Melanocyte of skin (primary cell): ENCODE measurements around a stretch of chr9.

- CAGE, long polyA plus RNA, 2 experiments, result no peak in any of the 2 experiments
Measured at GRCh38 chr9:9528083-9528436, 1084.7 kb downstream of the PTPRD start.

- CAGE, long polyA plus RNA, 2 experiments, result no peak in any of the 2 experiments
Measured at GRCh38 chr9:12622295-12622781, 70.8 kb upstream of the TYRP1 start.

- CAGE, long polyA plus RNA, 2 experiments, result no peak in any of the 2 experiments
Measured at GRCh38 chr9:12775640-12776052, 826 bp downstream of the LURAP1L start.

GRCh38 chr9:12790274-12791353 is 15.8 kb downstream of the LURAP1L start:
- CAGE, long polyA plus RNA, 2 experiments, result no peak in any of the 2 experiments

DNA sequence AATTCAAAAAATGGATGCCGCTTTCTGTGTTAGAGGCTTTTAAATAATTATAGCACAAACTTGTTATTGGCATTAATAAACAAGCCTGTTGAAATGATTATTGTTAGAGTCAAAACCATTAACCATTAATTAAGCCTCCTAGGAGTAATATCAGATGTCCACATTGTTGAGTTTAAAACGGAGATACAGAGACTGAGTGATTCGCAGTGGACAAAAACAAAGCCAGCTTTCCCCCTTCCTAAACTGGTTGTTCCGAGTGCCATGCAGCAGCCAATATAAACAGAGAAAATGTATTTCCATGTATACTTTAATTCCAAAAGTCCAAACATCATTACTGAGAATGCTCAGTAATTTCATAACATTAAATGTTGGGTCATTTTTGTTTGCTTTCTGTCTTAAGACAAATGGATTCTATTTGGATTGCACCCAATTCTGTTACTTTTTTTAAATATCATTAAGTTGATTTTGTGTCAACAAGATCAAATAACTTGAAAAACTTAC is 19.1 kb downstream of the LURAP1L start:
- CAGE, long polyA plus RNA, 2 experiments, result no peak in any of the 2 experiments

- CAGE, long polyA plus RNA, 2 experiments, result no peak in any of the 2 experiments
Measured at GRCh38 chr9:12955632-12956316, 181.0 kb downstream of the LURAP1L start.

DNA sequence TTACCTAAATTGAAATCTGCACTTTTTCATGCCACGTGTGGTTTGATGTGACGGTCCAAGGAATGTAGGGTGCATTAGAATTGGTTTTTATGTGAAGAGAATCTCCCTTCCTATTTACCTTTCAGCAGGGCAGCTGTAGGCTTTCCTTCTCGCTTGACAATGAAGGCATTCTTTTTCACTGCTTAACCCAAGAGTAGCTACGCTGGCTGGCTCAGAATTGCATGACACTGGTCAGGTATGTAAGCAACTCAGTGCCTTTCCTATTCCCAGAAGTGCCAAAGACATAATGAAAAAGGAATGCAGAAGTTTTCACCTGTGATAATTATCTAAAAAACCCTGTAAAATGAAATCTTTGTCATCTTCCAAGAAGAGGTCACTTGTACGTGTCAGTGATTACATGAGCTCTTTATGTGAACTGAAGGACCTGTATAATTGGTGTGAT is 212.5 kb upstream of the MPDZ start:
- CAGE, long polyA plus RNA, 2 experiments, result no peak in any of the 2 experiments

- CAGE, long polyA plus RNA, 2 experiments, result no peak in any of the 2 experiments
Measured at GRCh38 chr9:13514246-13514576, 234.7 kb upstream of the MPDZ start.

- CAGE, long polyA plus RNA, 2 experiments, result no peak in any of the 2 experiments
Measured at GRCh38 chr9:13830376-13830815, 483.5 kb downstream of the NFIB start.

DNA sequence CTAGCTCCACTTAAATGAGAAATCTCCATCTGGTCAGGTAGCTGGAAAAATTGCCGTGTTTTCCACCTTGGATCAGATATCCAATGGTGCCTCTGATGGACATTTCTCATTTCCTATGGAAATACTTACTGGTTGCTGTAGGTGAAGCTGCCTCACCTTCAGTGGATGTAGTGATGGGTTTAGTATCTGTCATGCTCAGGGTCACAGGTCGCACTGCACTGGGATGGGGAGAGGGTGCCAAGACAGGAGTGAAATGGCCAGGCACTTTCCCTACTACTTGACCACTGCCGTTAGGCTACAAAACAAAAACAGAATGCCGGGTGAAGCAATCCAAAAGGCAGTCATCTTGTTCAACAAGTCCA is 197.9 kb downstream of the NFIB start:
- CAGE, long polyA plus RNA, 2 experiments, result no peak in any of the 2 experiments

DNA sequence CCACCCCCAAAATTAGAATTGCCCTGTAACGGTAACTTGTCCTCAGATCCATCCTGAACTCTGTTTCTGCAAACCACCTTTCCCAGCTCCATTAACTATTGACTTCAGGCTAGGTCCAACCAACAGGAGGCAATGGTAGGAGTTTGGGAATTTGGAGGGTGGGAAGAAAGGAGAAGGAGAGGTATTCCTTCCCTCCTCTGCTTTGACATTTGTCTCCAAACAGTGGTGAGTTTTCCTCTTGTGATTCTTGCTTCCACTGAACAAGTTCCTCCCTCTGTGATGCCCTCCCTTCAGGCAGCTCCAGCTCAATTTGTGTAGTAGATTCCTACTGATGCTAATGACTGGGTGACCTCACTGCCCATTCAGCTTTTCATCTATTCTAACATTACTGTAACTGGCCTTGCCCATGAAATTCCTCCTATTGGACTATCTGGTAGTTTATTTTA is 121.5 kb downstream of the NFIB start:
- CAGE, long polyA plus RNA, 2 experiments, result no peak in any of the 2 experiments

GRCh38 chr9:14240226-14241059 is 73.5 kb downstream of the NFIB start:
- CAGE, long polyA plus RNA, 2 experiments, result no peak in any of the 2 experiments

DNA sequence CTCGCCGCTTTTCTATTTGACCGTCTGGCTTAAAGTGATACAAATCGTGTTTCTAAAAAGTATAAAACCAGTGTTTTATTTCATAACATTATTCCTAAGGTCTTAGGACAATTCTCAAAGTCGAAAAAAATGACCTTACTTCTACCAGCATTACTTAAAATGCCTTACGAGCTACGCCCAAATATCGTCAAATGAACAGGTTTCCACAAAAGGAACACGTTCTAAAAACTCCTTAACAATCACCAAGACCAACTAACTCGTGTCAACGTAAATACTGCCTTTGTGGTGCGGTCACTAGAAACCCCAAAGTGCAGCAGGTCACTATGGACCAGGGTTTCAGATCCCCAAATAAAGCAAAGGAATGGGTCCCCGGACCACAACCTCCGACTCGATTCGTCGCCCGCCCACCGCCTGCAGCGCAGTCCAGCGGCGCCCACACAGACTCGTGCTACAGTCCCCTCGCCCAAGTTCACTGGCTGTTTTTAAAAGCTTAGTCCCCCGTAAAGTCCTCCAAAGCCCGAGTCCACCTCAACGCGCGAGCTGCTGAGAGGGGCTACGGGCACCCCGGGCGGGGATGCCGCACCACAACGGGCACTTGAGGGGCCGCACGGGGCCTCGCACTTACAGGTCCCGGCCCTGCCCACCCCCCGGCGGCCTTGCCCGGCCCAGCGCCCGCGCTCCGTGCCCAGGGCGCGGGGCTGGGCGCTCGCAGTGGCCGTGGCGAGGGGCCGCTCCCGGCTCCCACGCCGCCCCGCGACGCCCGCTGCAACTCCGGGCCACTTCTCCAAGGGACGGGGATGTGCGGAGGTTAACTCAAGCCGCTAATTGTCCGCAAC is 1.1 kb downstream of the NFIB start:
- CAGE, long polyA plus RNA, 2 experiments, result no peak in any of the 2 experiments

- CAGE, long polyA plus RNA, 2 experiments, result no peak in any of the 2 experiments
Measured at GRCh38 chr9:14317832-14318462, 4.0 kb upstream of the NFIB start.

DNA sequence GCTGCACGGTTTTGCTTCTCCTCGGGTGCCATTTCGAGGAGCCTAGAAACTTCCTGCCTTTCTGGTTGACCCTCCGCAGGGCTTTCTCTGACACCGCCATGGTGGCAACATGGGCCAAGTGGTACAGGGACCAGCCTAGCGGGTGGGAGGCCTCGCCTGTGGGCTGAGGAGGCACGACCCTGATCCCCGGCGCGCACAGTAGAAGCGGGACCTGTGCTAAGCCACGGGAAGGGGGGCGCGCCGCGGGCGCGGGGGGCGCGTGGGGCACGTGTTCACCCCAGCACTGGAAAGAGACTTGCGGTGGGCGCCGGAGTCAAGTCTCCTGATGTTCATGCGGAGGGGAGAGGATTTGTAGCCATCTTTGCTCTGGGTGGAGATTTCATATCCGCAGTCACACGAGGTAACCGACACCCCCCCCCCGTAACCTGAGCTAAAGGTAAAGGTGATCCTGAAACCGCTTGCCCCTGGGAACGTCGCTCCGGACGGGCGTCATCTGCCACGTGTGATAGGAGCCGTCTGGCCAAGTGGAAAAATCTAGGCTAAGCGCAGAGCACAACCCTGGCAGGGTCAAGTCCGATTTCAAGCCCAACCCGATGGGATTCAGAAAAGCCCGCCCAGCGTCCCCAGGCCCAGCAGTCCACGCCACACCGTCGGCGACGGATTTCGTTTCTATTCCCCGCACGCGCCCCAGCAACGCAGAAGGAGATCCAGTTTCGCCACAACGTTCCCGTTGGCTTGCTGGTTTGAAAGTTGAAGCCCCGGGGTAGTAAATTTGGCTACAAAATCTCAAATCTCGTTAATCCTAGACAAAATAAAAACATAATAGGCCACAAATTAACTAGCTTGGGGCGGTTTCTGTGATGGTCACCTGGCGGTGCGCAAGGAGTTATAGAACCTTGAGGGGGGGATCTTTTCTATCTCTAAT is 32.2 kb upstream of the NFIB start:
- CAGE, long polyA plus RNA, 2 experiments, result no peak in any of the 2 experiments

DNA sequence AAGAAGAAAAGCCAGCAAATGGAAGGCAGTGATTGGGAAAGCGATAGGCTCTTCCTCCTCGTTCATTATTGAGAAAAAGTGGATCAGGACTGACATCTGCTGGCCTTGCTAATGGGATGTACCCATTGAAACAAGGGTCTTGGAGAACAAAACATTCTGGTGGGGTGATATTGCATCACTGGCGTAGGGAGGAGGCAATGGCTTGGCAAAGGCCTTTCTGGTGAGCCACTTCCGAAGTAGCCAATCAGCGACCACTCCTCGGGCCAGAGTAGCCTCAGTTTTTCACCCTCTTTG is 86.7 kb upstream of the NFIB start:
- CAGE, long polyA plus RNA, 2 experiments, result no peak in any of the 2 experiments

- CAGE, long polyA plus RNA, 2 experiments, result no peak in any of the 2 experiments
Measured at GRCh38 chr9:15290610-15291341, 16.2 kb downstream of the TTC39B start.

DNA sequence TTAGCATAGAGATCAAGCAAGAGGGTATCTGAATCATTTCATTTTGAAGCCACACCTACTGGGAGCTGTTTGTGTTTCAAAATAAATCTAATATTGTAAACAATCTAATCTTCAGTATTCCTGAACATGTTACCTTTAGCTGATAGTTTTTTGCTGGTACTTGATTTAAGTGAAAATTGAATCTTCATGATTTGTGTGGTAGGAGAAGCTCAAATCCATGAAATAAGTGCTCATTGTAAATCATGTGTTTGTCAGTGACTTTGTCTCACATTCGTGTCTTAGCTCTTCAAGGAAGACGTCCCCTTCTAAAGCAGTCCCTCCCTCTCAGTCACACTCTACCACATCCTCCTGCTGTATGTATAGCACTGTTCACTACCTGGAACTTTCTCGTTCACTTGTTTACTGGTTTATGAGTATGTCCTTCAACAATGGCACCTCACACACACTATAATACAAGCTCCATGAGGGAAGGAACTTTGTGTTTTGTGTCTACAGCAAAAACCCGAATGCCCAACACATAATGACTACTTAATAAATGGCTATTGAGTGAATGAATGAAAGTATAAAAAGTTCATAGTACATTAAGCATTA is 3.4 kb upstream of the TTC39B start:
- CAGE, long polyA plus RNA, 2 experiments, result no peak in any of the 2 experiments

DNA sequence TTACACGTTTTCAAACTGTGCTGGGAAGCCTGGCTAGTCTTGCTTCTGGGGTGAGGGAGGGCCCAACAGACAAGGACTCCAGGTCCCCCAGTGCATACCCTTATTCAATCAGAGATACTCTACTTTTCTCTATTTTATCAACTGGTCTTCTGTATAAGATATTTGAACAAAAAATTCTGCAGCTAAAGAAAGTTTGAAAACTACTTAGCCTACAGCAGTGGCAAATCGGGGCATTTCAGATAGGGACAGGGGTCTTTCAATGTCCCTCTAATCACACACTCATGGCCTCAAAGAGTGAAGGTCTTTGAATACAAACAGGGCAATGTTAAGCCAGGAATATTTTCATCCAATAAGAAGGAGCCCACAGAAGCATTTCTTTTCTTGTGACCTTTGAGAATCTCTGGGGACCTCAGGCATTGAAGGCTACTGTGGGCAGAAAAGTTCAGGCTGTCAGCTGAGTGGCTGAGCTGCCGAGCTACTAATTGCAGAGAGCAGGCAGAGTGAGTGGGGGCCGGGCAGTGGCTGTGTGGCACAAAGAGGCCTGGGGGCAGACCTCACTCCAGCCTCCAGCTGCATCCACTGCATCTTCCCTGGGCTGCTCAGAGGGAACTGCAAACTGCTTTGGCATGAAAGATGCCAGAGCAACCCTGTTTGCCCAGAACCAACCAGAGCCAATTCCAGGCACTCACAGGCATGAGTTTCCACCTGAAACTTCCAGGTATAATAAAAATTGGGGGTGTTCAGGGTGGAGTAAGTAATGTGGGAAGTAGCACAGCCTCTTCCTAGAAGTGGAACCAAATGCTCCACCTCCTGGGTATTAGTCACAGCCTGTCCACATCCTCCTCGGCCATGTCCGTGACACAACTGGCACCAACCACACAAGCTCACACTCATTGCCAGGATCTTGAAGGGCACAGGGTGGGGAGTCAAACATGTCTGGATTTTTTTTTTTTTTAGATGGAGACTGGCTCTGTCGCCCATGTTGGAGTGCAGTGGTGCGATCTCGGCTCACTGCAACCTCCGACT is 549.1 kb downstream of the BNC2 start:
- CAGE, long polyA plus RNA, 2 experiments, result no peak in any of the 2 experiments

GRCh38 chr9:16413752-16414054 is 456.8 kb downstream of the BNC2 start:
- CAGE, long polyA plus RNA, 2 experiments, result no peak in any of the 2 experiments